Measurements from ENCODE around the gene DDX25.

DNA sequence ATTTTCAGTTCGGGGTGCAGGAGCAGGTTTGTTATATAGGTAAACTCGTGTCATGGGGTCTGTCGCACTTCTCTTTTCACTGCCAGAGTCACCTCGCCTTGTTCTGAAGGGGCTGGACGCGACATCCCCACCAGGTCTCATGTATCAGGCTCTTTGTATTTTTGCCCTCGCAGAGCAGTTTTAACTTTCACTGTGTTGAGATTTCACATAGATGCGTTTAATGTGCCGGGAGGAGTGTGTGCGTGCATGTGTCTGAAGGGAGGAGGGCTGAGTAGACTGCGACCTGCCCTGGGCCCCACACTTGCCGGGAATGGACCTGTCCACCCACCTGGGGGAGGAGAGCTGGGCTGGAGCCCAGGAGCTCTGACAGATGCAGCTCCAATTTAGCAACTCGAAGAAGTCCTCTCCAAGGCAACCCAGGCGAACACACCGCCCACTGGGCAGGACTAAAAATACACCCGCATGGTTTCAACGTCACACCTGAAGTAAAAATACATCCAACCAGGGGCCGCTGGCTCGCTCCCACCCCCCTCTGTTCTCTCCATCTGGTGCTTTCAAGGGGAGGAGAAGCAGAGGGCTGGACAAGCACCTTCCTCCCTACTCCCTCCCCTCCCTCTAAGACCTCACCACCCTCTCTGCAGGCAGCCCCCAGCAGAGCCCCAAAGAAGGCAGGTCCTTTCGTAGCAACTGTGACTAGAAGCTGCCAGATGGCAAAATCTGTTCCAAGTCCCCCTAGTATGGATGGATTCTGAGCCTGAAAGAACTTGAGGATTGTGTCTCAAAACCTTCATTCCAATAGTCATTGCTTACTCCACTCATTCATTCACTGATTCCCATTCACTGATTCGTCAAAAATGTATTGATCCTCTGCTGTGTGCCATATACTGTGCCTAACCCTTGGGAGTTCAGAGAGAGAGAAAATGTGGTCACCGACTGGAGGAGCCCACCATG is 119.9 kb downstream of the FEZ1 start:
- PRO-cap: no peak

GRCh38 chr11:125684304-125684908 is 3.8 kb upstream of the ACRV1 start:
- PRO-cap: no peak

DNA sequence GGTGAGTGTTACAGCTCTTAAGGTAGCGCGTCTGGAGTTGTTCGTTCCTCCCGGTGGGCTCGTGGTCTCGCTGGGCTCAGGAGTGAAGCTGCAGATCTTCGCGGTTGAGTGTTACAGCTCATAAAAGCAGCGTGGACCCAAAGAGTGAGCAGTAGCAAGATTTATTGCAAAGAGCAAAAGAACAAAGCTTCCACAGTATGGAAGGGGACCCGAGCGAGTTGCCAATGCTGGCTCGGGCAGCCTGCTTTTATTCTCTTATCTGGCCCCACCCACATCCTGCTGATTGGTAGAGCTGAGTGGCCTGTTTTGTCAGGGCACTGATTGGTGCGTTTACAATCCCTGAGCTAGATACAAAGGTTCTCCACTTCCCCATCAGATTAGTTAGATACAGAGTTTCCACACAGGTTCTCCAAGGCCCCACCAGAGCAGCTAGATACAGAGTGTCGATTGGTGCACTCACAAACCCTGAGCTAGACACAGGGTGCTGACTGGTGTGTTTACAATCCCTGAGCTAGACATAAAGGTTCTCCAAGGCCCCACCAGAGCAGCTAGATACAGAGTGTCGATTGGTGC is 23.4 kb upstream of the ACRV1 start:
- PRO-cap: no peak

DNA sequence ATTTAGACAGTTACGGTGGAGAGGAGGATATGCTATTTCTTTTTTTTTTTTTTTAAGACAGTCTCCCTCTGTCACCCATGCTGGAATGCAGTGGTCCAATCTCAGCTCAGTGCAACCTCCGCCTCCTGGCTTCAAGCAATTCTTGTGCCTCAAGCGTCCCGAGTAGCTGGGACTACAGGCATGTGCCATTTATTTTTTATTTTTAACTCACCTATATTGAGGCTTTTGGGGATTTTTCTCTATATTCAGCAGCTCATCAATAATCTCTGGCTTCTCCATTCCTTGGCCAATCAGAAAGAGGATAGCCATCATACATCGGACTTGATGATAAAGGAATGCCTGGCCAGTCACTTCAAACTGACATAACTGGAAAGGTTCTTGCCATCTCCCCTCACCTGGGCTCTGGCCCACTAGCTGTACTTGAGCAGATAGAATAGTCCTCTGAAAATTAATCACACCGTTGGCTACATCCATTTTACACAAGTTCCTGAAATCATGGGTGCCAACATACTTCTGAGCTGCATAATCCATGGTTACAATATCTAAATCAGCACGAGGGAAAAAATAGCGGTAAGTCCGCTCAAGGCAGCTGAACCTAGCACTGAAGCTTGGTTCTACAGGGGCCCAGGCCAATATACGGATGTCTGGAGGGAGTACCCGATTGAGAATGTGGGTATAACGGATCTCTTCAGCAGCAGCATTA is 7.7 kb downstream of the HYLS1 start:
- PRO-cap: no peak

DNA sequence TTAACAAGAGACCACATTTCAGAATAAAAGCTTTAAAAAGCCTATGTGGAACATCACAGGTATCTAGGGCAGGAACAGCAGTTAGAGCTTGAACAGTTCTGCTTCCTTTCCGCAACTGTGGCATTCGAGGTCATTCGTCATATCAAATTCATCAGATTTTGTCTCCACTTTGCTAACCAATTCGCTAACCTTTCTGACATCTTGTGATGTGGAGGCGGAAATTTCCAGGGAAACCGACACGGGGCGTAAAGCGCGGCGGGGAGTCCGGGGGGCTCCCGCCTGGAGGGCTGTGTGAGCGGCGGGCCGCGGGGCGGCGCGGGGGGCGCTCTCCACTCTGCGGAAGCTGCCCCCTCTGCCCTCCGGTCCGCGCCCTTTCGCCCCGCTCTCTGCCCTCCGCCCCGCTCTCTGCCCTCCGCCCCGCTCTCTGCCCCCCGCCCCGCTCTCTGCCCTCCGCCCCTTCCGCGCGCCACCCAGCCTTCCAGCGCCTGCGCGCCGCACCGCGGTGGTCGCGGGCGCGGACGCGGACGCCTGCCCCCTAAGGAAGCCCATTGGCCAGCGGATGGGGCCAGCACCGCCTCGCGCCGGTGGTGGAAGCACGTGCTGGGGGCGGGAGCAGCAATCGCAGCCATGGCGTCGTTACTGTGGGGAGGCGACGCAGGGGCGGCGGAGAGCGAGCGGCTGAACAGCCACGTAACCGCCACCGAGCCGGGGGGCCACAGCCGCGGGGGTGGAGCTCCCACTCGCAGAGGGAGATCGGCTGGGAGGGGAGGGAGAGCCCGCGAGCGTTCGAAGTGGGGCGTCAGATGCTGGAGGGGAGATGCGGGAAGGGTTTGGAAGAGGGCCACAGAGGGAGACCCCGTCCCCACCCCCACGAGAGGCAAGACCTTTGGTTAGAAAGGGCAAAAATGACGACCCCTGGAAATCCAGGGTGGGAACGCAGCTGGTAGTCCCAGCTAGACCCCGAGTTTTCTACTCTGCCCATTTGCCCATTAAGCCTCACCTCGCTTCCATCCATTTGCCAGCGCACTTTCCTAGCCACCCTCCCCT is at the start of gene DDX25:
TSS of gene DDX25 (plus strand) at position 618 of the 1,047 bp plus-strand sequence.
- PRO-cap: bidirectional peak, plus-strand start at position 624 of the sequence, minus-strand start at position 481 of the sequence

DNA sequence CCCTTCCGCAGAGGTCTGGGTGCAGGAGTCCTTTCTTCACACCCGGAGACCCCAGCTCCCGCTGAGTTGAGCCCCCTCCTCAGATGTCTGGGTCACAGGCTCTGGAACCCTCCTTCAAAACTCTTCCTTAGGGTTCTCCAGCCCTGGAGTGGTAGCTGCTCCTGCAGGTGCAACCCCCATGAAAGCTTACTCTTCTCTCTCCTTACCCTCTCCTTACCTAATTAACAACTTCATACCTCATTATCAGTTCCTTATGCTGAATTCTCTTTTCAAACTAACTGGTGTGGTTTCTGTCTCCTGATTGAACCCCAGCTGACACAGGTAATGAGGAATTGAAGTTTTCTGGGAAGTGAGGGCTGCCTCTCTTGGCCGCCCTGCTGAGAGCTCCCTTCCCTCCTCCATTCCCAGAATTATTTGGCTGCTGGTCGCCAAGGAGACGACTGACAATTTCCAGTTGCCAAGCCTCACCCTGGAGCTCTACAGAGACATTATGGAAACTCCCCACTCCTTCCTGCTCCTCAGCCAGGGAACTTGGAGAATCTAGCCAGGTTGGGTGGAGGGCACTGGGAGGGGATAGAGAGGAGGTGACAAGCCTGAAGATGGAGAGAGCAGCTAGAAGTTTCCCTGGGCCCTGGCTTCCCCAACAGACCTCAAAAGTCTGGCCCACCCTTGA is 7.0 kb upstream of the VSIG10L2 start:
- PRO-cap: no peak

DNA sequence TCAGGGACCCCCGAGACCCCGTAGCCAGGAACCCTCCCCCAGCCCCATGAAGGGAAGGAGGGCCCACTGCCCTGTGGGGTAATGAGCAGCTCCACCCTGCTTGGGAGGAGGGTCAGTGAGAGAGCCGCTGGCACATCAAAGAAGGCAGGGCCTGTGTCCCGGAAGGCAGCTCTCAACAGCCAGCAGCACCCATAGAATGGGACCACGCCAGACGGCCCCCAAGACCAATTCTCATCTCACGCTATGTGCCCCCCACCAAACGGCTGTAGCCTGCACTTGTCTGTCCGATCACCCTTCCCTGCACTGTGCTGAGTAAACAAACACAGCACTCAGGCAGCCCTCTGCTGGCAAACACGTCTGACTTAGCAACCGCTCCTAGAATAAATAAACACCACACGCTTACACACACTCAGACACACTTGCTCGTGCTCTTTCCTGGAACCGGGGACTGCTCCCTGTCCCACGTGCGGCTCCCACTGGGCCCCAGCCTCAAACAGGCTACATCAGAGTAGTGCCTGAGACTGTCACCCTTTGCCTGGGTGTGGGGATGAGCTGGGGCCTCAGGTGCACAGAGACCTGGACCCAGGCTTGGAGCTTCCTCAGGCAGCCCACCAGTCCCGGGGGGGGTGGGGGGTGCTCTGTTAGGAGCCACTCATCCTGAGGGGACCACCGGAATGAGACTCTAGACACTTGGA is 53.2 kb upstream of the CDON start:
- PRO-cap: unidirectional peak, minus-strand start at position 301 of the sequence

GRCh38 chr11:126139387-126139880 is 72.0 kb downstream of the RPUSD4 start:
- PRO-cap: bidirectional peak, plus-strand start at chr11:126139634, minus-strand start at chr11:126139489

DNA sequence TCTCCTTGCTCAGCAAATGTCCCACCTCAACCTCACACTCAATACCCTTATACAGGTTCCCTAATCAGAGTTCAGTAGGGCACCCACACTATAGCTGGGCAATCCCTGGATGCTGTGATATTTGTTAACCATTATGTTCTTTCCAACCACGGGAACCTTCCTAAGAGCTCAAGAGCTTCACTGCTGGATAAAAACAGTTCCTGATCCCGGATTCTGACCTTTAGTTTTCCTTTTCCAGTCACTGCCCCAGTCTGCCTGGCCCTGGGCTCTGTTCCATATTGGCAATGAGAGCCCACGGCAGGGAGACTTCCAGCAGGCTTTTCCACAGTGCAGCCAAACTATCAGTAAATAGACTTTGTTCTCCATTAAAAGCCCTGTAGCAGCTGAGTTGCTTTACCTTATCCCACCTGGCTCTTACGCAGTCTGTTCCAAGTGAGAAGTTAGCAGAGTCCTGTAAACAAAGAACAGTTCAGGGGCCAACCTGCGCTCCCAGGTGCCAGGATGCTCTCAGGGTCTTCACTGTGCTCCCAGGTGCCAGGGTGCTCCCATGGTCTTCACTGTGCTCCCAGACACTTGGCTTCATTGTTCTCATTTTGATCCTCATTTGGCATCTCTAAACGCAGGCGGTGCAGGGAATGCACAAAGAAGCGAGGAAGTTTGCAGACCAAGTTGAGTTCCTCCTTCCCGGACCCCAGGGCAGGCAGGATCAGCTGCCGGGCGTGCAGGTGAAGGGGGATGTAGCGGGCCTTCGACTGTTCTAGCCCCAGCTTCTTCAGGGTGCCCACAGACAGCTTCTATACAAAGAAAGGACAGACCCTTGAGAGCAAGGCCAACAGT is 8.4 kb downstream of the RPUSD4 start:
- PRO-cap: no peak

DNA sequence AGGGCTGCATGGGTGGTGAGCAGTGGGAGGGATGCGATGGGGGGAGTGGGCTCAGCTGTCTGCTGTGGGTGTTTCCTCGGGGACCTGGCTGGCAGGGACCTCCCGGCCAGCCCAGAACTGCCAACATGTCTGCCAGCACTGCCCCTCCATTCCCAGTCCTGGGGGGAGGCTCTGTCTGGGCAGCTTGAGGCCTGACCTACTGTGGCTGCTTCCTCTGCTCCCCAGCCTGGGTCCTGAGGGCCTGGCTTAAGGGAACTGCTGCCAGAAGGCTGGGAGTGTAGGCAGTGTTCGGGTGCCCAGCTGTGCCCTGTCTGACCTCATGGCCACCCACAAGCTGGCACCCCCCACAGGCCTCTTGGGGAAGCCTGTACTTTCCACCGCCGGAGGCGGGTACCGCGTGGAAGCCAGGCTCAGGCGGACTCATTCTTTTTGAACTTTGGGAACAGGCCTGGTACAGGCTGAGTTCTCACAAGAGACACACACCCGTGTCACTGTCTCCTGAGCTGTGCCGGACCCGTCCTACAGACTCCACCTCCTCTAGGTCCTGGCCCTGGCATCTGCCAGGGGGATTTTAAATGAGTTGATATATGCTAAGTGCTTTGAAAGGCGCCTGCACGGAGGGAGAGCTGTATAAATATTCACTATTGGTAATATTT is 1.0 kb downstream of the ST3GAL4 start:
- PRO-cap: bidirectional peak, plus-strand start at position 267 of the sequence, minus-strand start at position 251 of the sequence

GRCh38 chr11:126430608-126431020 is 75.1 kb downstream of the ST3GAL4 start:
- PRO-cap: no peak

DNA sequence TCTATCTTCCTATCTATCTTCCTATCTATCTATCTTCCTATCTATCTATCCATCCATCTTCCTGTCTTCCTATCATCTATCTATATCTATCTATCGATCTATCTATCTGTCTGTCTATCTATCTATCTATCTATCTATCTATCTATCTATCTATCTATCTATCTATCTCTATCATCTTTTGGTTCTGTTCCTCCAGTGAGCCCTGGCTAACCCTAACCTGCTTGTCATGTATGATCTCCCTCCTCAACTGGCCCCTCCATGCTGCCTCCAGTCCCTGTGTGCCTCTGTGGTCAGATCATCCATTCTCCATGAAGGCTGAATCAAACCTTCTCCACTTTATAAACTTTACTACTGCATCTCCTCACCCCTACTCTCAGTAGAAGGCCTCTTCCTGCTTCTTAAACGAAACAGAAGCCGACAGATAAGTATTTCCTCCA is 78.5 kb downstream of the KIRREL3 start:
- PRO-cap: no peak

GRCh38 chr11:127363397-127363806 is 362.8 kb upstream of the KIRREL3 start:
- PRO-cap: no peak

GRCh38 chr11:128026412-128027025 is 560.8 kb downstream of the ETS1 start:
- PRO-cap: no peak

GRCh38 chr11:128036041-128036334 is 551.4 kb downstream of the ETS1 start:
- PRO-cap: no peak

- PRO-cap: no peak
Measured at GRCh38 chr11:128301765-128302035, 285.7 kb downstream of the ETS1 start.

DNA sequence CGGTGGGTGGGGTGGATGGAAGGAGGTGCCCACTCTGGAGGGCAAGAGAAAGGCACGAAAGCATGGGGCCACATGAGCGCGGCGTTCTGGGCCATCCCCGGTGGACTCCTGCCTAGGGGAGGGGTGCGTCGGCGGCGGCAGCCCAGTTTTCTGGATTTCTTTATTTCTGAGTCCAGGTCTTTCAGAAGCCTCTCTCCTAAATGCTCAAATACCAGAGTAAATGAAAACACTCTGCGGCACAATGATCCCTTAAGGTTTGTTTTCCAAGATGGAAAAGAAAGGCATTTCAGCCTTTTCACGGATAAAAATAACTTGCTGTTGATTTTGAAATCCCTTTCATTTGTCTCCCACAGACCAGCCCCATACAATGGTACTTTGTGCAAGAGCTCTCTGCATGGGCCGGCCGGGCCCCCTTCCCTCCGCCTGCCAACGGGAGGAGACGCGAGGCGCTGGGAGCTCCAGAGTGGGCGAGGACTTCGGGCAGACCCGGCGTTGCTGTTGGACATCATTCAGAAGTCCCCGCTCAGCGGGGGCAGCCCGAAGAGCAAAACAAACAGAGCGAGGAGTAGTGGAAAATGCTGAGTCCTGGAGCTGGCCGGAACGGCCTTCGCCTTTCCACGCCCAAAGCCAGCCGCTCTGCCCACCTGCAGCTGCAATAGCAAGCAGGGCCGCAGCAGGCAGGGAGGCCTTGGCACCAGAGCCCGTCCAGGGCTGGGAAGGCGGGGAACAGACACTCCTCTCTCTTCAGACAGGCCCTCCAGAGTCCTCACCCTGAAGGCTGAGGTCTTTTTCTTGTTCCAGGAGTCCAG is 135.8 kb downstream of the ETS1 start:
- PRO-cap: no peak

- PRO-cap: no peak
Measured at GRCh38 chr11:128473634-128474376, 113.6 kb downstream of the ETS1 start.

GRCh38 chr11:128508753-128509637 is 78.4 kb downstream of the ETS1 start:
- PRO-cap: no peak

- PRO-cap: no peak
Measured at GRCh38 chr11:128550813-128551388, 36.5 kb downstream of the ETS1 start.

Data from ReNcell CX (cell line).